GM12892 (cell line): ENCODE results near the genes SLC35F1, FABP7 and SMPDL3A.

DNA sequence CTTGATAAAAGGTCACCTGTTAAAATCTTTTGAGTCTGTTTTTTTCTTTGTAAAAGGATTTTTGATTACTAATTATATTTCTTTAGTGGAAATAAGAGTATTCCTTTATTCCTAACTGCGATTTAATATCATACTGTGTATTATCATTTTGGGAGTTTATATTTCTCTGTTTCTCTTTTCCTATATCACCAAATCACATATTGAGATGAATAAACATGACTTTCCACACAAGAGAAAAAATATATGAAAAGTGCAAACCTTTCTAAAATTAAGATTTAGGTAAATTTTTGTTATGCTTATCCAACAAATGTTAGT, 32.0 kb downstream of the RFX6 start:
- RRBS = no CpG with 5 or more reads among the region's 1 CpG

DNA sequence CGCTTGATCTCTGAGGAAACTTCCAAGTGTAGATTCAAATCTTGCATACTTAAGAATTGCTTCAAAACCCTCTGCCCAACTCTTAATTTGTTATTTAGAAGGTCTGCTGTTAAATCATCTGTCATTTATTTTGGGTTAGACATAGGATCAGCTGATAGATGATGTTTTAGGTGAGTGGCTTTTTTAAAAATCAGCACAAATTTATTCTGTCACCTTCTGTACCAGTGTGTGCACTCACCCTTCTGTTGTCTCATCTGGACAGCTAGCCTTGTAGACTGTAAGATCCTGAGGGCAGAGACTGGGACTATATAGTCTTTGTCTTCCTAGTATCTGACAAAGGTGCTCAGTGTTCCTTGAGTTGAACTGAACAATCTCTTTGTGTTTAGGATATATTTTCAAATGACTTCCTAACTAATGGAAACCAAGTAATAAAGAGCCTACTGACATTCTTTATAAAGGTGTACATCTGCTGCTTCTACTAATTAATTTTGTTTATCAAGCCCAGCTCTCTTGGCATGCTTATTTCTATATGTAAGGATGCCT, 2.9 kb downstream of the DCBLD1 start:
- RRBS = no CpG with 5 or more reads among the region's 1 CpG

DNA sequence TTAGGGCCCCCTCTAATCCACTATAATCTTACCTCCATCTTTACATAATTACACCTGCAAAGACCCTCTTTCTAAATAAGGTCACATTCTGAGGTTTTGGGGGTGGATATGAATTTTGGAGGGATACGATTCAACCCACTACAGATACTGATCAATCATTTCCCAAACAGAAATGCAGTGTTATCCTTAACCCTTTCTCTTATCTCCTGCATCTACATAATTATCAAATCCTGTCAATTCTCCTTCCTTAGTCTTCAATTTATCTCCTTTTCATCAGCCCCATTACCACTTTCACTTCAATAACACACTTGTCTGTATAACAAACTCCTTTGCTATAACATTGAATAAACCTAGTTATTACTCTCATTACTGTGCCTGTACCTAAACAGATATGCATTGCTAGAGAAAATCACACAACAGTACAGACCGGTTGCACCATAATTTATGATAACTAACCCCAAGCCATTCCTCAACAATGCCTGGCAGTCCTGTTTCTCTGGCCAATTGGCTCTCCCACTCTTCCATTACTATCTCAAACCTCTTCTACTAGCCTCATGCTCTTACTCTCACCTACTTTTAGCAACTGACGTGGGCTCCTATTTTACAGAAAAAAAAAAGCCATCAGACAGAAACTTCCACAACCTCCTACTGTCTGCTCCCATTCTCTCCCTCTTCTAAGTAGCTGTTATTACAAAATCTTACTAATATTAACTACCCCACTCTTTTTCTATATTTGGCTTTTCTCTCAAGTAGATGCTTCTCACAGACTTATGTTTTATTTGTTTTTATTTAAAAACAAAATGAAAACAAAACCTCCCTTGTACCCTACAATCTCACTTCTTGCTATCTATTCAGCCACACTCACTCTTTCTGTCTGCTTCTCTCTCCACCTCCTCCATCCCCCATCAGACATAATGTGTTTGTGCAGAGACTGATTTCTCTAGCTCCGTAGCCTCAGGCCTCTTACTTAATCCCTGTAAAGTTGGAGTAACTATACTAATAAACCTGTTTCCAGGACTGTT, 9.4 kb downstream of the GOPC start:
- RRBS = no CpG with 5 or more reads among the region's 4 CpGs

DNA sequence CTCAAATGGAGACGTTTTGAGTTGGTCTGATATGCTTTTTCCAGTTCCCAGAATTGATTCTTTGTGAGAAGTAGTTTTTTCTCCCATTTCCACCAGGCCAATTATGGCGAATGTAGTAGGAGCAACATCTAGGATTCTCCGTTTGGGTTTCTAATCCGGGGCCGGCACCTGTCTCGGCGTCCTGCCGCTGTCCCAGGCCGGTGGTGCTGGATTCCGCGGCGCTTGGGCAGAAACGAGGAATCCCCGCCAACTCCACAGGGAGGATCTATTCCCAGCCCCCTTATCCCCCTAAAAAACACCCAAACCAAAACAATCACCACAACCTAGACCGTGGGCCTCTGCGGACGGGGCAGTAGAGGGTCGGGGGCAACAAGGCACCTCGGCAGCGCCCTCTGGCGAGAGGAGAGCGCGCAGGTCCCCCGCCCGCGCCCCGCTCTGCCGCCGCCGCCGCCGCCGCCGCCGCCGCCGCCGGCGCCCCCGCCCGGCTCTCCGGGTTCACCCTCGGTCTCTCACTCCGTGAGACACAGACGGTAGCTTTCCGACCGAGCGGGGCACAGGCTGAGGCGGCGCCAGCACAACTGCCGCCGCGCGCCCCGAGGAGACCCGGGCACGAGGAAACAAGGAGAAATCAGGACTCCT, at the start of gene SLC35F1:
Gene SLC35F1 (plus strand): TSS at position 524 of the 639 bp plus-strand sequence.
- RRBS = 0% methylated on average over 2 of the region's 57 CpGs

GRCh38 chr6:117999134-117999563, 92.1 kb downstream of the SLC35F1 start:
- RRBS = no CpG with 5 or more reads among the region's 10 CpGs

DNA sequence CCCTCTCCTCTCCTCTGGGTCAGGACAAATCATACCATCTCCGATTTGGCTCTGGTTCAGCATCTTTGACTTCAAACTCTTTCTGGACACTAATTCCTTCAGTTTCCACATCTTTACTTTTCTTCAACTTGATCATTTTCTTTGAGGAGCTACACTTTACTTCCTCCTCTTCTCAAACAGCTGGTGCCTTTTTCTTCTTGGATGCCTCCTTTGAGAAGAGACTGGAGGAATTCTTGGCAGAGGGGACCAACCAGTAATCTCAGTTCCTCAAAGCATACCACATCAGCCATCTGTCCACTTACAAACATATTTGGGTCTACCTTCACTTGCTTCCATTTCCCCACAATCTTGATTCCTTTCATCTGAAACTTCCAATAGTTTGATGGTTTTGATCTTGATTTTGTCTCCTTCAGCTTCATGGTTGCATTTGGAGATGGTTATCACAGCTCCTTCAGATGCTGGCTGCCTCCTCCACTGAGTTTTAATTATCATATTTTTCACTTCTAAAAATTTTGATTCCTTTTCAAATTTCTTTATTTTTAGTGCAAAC, 93.4 kb upstream of the PLN start:
- RRBS = no CpG with 5 or more reads among the region's 1 CpG

DNA sequence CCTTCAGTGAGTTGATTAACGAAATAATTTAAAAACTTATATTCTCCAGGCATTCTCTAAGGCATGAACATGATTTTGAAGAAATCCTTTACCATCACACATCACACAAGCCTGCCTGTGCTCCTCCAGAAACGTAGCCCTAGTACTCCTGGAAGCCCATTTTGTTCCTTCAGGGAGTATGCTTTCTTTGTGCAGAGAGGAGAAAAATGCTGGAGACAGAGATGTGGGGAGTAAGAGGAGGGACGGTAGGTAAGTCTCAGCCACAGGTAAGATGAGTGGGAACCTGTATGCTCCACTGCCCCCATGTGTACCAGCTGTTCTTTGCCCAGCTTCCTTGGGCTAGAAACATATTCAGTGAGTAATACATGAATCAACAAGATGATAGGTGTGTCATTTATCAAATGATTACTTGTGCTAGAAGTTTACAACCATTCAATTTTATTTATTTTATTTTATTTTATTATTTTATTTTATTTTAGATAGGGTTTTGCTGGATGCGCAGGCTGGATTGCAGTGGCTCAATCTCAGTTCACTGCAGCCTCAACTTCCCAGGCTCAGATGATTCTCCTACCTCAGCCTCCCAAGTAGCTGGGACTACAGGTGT, 13.6 kb upstream of the CEP85L start:
- RRBS = no CpG with 5 or more reads among the region's 4 CpGs

DNA sequence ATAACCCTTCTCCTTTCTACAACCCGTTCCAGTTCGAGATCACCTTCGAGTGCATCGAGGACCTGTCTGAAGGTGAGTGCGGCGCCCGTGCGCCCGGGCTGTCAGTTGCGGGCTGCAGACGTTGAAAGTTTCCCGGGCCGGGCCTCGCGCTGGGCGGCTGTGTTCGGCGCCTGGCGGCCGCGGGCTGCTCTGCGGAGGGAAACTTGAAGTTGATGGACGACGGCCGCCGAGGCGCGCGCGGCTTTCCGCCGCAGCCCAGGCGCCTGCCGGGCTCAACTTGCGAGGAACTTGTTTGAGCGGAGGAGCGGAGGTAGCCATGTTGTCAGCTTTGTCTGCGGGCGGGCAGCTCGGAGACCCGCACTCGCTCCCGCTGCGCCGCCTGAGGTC, 492 bp downstream of the ASF1A start:
- RRBS = 4% methylated on average over 3 of the region's 45 CpGs

- RRBS = no CpG with 5 or more reads among the region's 8 CpGs
Observed at GRCh38 chr6:119278518-119279633, 70.7 kb downstream of the MAN1A1 start.

DNA sequence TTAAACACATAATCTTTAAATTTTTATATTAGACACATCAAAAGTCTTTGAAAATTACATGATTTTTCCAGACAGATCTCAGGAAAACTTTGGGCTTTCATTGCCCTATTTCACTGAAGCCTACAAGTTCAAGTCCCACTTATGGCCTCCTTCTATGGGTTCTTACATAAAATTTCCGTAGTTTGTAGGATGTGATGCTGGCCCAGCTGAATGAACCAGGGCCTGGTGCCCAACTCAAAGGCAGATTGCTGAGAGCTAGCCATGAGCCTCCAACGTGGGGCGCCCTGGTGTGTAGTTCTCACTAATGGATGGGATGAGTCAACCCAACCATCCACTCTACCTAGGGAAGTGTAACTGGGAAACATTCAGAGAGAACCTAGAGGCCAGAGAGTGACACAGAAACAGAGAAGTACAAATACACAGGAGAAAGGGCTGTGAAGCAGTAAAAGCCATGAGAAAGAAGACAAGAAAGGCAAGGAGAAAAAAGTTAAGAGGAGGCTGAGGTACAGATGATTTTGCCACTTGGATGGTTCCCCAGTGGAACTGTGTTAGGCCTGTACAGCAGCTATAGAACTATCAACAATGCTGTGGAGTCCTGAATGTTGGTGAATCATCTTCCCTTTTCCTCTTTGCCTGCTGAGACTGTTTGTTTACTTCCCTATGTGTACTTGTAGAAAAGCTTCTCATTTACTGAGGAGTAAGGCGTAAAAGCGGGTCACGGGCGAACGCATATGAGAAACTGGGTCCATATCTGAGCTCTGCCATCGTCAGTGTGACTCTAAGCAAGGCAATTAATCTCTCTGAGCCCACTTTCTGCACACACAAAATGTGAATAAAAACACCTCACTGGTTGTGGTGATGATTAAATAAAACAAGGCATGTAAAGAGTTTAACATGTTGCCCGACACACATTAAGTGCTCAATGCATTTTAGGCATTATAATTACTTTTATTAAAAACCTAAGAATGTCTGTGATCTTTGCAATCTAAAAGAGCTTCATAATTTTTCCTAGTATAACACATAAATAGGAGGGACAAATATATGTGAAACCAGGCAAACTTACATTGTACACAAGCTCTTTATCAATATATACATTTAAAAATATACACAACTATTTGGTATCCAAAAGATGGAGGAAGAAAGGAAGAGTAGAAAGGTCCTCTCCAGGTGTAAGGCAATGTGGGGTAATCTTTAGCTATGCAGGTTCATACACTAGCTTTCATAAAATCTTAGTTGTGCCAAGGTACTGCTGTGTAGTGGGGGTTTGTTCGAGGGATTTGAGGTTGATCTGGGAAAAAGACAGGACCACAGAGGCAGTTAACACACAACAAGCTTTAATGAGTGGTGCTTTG, 38.8 kb downstream of the MAN1A1 start:
- RRBS = no CpG with 5 or more reads among the region's 11 CpGs

GRCh38 chr6:119346382-119347071, 3.0 kb downstream of the MAN1A1 start:
- RRBS = no CpG with 5 or more reads among the region's 8 CpGs

- RRBS = no CpG with 5 or more reads among the region's 2 CpGs
Observed at GRCh38 chr6:121434356-121434943, 996 bp upstream of the GJA1 start.

DNA sequence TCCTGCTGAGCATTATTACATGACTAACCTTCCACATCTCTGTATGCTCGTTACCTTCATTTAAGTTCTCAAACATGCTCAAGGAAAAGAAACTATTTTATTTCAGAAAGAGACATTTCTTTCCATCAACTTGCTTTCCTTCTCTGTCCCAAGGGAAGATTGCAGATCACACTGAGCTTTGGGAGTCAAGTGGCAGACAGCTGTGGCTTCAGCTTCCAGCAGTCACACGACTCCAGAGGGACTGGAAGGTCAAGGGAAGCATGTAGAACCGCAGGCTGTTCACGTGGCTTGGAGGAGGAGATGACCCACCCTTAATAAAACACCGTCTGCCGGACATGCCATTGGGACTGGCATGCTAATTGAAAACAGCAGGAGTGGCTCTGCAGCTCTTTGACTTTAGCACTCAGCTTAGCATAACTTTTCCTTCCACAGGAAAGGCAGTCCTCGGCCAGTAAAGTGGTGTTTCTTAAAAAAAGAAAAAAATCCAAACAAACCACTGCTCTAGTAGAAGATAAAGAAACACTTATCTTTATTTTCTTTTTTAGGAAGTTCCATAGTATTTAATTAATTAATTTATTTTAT, 466.8 kb upstream of the HSF2 start:
- RRBS = no CpG with 5 or more reads among the region's 7 CpGs

DNA sequence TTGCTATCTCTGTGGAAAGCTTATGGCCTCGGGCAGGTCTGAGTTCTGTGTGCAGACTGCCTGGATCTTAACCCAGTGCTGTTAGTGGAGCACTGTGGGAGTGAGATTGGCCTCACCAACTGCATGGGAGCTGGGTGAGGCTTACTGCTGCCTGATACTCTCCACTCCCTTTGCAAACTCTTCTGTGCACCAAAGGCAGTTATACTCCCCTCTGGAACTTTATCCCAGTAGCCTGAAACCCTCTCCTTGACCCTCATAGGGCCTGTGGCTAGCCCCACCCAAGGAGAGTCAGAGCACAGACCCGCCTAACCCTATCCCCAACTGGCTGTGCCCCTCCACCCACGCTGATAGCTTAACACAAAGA, 41.4 kb upstream of the PKIB start:
- RRBS = no CpG with 5 or more reads among the region's 3 CpGs

DNA sequence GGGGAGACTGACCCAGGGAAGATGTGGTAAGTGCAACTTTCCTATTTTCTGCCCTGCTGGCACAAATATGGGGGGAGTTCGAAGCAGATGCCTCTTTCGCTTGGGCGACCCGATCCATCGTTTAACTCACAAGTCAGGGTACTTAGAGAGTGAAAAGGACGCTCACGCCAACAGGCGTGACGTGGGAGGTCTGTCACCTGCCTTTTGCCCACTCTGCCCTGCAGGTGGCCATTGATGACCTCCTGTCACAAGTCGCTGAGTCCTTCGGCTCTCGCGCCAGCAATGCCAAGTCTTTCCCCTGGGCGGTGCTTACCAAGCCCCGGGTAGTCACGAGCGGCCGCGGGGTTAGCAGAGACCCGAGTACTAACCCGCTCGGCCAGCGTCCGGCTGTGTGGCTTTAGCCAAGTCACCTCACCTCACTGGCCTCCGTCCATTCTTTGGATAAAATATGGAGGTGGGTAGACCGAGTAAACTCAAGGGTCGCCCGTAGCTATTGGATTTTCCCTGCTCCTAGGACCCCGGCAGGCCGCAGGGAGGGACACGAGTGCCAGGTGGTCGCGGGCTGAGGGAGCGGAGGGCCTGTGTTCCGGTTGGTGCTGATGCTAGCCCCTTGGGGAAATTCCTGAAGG, 519 bp downstream of the PKIB start:
- RRBS = 6% methylated on average over 17 of the region's 35 CpGs

DNA sequence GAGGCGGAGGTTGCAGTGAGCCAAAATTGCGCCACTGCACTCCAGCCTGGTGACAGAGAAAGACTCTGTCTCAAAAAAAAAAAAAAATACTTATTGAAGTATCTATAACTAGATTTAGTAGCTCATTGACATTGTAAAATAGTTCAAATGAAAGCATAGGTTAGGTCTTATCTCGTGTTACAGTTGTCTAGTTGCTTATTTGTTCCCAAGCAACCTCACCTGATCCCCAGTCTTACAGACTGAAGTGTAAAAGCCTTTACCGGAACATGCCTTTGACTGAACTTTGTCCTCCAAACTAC, 61.0 kb downstream of the PKIB start:
- RRBS = no CpG with 5 or more reads among the region's 4 CpGs

GRCh38 chr6:122779331-122780135, at the start of gene FABP7:
Gene FABP7, plus strand, starts transcription at chr6:122779716.
- RRBS = no CpG with 5 or more reads among the region's 11 CpGs

DNA sequence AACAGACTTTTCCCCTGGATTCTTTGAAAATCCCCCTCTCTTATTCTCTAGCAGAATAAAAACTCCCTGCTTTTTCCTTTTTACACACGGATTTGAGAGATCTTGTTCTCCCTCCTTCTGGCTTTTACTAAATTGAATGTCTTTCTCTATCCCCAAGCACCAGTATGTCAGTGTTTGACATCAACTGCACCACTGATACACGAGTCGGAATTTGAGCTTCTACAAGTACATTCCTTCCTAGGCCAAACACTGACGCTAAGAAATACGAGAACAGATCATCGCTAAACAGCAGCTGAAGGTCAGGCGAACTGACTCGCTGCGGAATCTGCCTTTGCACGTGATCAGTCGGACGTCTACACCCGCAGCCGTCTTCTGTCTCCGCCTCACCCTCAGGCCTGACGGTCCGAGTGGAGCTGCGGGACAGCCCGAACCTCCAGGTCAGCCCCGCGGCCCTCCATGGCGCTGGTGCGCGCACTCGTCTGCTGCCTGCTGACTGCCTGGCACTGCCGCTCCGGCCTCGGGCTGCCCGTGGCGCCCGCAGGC, at the start of gene SMPDL3A:
Gene SMPDL3A (plus strand): TSS at position 368 of the 543 bp plus-strand sequence.
- RRBS = 2% methylated on average over 5 of the region's 31 CpGs

GRCh38 chr6:123519058-123519691, 117.6 kb downstream of the TRDN start:
- RRBS = no CpG with 5 or more reads among the region's 2 CpGs

GRCh38 chr6:124244340-124244786, 440.7 kb downstream of the NKAIN2 start:
- RRBS = no CpG with 5 or more reads among the region's 5 CpGs